ENCODE measurements around the genes SHISA5, USP19 and TCTA.

GRCh38 chr3:48269238-48269698 is 28.4 kb downstream of the ZNF589 start:
- PRO-cap = no peak
- RAMPAGE, long total RNA = no peak

GRCh38 chr3:48335269-48335636 is 1.8 kb upstream of the SPINK8 start:
- PRO-cap = no peak
- RAMPAGE, long total RNA = no peak

DNA sequence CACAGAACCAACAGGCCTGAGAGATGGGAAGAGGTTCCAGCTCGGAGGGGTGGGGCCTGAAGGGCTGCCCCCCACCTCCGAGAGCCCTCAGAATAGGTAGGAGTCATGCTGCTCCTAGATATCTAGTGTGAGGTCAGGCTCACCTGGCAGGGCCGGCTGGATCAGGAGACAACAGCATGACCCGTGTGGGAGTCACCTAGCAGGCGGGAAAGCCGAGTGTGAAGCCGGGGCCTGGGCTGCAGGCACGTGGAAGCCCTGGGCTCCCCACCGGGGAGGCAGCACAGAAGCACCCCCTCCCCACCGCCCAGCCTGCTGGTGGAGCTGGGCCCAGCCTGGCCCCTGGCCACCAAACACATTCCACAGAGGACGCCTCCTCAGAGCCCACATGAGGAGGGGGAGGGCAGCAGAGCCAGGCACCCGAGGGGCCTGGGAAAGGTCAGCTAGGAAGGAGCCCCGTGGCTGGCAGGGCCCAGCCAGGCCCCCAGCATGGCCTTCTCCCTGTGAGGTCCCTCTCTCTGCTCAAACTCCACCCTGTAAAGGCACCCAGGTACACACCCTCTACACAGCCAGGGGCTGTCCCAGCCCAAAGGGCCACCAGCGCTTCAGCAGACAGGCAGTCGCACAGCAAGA is 4.6 kb downstream of the PLXNB1 start:
- PRO-cap = no peak
- RAMPAGE, long total RNA = no peak

DNA sequence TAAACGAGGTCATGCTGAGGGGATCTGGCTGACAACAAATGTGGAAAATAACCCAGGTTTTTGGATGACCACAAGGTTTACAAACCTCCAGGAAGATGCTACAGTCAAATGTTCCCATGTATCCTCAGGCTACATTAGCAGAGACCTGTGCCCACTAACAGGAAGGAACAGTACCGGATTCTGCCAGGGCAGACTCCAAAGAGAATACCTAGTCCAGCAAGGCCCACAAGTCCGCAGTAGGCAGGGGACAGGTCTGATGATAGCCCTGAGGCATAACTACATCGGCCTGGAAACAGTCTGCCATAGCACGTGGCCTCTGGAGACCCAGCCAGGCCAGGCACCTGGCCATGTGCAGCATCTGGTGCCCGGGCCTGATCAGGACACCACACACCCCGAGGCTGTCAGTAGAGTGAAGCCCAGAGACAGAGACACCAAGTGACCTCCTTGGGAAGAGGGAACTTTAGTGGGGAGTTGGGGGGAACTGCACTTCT is 1.4 kb downstream of the SHISA5 start:
- PRO-cap = no peak
- RAMPAGE, long total RNA = no peak

DNA sequence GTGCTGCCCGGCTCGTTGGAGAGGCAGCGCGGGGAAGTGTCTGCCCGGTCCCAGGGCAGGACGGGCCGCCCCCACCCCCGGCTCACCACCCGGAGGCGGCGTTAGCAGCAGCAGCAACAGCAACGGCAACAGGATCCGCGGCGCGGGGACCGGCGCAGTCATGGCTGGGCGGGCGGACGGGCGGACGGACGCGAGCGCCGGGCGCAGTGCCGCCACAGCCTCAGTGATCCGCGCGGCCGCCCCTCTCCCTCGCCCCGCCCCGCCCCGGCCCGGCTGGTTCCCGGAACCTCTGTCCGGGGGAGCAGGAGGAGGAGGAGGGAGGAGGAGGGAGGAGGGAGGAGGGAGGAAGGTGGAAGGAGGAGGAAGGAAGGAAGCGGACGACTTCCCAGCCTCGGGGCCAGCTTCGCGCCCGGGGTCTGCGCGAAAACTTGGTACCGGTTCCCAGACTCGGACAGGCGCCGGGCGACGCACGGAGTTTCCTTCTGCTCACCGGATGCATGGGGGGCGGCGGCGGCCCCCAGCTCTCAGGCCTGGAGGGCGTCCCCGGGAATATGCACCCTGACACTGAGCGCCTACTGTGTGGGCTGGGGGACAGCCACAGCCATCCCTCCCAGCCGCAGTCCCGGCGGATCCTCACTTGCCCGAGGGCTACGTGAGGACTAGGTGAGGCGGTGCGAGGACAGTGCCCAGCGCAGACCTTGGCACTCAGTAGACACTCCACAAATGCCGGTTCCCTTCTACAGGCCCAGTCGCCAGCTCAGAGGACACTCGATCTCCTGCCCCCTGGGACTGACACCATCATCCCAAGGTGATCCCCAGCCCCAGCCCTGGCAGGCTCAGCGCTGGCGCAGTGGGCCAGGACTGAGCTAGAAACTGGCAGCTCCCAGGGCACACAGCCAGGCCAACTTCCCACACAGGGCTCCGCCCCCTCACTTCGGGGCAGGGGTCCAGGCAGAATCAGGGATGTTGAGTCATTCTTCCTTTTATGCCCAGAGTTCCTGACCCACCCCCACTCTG is at the start of gene SHISA5:
TSS of gene SHISA5 (minus strand) at position 242 of the 1,017 bp plus-strand sequence.
- PRO-cap = bidirectional peak, plus-strand start at position 333 of the sequence, minus-strand start at position 251 of the sequence; bidirectional peak, plus-strand start at position 981 of the sequence, minus-strand start at position 875 of the sequence
- RAMPAGE, long total RNA = no peak

DNA sequence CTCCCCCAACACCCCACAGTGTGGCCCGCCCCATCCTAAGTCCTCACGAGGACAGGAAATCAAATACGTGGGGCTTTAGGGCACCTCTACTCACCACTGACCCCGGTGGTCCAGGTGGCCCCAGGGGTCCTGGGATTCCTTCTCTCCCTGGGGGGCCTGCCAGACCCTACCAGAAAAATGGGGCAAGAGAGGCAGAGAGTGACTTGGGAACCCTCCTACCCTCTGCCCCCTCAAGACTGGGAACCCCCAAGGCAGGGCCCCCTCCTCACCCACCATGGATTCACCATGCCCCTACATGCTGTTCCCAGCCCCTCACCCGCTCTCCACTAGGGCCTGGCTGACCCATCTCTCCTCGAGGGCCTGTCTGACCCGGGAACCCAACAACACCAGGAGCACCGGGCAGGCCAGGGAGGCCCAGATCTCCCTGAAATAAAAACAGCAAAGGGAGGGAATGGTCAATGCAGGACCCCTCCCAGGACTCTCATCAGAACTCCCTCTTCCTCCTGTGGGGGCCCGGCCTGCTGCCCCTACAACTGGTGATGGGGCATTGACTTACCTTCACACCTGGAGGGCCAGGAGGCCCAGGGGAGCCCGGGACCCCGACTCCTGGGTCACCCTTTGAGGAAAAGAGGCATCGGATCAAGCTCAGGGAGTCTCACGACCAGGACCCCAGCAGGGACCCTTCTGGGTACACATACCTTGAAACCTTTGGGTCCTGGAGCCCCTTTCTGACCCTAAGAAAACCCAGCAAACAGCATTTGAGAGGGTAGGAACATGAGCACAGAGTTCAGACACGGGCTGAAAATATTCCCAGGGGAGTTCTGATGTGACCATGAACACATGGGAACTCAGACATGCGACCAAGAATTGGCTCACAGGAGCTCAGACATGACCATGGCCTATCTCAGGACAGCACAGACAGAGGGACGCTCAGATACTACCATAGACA is 7.2 kb upstream of the UCN2 start:
- PRO-cap = no peak
- RAMPAGE, long total RNA = start-site peak on the minus strand centred at position 366 of the sequence, 82 bp wide, 169 reads

DNA sequence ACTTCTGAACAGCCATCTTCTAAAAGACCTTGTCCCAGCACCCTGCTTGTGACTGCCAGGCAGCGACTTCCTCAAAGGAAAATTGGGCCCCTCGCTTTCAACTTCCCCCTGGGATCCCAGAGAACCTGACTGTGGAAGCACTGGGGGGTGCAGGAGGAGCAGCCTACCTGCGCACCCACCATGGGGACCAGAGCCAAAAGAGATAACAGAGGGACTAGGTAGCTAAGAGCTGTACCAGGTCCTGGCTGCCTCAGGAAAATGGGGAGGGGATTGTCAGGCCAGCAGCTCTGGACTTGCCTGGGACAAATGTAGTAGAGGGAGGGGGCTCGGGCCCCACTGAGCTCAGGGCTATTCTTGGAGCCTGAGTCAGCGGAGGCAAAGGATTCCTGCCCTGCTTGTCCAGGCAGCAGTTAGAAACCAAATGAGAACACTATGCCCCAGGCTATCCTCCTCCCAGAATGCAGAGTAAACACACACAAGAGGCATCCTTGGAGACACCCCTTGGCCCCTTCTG is 3.0 kb upstream of the COL7A1 start:
- PRO-cap = bidirectional peak, plus-strand start at position 440 of the sequence, minus-strand start at position 308 of the sequence
- RAMPAGE, long total RNA = no peak

- PRO-cap = no peak
- RAMPAGE, long total RNA = no peak
Observed at GRCh38 chr3:48683103-48683894, 2.4 kb downstream of the NCKIPSD start.

- PRO-cap = no peak
- RAMPAGE, long total RNA = no peak
Observed at GRCh38 chr3:48687948-48688838, 2.5 kb upstream of the NCKIPSD start.

- PRO-cap = bidirectional peak, plus-strand start at chr3:48695005, minus-strand start at chr3:48694668
- RAMPAGE, long total RNA = no peak
Observed at GRCh38 chr3:48694439-48695147, 8.9 kb upstream of the NCKIPSD start.

GRCh38 chr3:48739011-48739825 is 22.2 kb upstream of the IP6K2 start:
- PRO-cap = unidirectional peak, minus-strand start at chr3:48739102
- RAMPAGE, long total RNA = no peak

DNA sequence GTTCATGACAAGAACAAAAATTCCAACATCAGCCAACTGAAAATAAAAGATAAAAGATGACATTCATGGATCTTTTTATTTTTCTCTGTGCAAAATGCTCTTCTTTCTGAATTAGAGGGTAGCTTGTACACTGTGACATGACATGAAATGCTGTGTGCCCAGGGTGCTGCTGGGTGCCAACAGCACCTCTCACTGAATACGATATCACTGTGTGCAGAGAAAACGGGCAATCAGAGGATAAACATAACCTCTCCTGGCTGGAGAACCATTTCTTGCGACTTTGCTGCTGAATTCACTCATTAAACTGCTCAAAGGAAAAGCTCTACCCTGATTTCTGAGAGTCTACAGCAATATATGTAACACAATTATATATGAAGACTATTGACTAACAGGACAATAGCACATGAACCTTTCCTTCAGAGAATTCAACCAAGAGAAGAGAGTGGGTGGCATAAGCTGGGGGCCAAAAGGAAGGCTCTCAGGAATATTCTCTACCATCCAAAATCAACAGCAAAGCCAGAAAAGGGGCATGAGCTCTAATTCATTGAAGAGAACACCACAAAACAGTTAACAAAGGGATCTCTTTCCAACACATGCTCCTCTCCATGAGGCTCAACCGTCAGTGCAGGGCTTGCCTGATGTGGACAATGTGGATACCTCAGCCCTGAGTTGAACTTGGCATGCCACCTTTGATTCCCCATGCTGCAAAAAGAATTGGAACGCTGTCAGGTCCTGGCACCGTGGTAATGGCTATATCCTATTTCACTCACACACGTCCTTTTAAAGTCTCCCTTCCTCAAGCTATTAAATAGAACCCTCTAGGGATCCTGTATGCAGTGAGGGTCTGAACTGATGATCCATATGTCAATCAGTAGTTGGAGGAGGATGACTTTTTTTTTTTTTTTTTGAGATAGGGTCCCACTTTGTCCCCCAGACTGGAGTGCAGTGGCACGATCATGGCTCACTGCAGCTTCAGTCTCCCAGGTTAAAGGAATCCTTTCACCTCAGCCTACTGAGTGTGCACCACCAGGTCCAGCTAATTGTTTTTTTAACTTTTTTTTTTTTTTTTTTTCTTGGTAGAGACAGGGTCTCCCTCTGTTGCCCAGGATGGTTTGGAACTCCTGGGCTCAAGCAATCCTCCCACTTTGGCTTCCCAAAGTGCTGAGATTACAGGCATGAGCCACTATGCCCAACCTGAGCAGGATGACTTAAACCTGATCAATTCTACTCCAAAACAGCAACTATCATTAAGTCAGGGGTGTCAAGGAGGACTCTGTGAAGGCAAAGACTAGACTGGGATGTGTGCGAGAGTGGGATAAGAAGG is 30.7 kb upstream of the IP6K2 start:
- PRO-cap = no peak
- RAMPAGE, long total RNA = no peak

- PRO-cap = no peak
- RAMPAGE, long total RNA = no peak
Observed at GRCh38 chr3:48782957-48783225, 64.8 kb downstream of the PRKAR2A start.

DNA sequence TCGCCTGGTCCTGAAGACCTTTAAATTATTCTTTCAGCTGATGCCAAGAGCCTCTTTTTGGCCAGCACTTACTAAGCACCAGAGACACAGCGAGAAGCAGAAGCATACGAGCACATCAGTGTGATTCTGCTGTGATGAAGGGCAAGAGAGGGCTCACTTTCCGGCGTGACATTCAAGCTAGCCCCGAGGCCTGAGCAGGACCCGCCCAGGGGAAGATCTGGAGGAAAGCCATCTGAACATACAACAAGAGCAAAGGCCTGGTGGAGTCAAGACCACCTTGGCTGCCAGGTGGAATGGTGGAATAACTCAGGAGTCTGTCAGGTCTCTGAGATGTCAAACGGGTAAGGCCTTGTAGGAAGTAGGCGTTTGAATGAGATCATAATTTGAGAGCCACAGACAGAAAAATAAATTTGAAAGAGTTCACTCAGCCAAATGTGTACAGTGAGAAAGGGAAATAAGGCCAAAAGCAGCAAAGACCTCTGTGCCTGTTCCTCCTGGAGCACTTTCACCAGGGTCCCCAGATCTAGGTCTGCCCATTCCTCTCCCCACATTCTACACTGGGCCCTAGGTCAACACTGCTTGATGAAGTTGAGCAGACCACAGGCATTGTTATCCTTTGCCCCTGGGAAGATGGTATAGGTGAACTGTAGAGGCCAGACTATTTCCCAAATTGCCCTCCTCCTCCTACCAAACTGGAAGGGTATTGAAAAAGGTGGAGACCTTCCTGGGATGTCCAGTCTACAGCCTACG is 569 bp upstream of the PRKAR2A start:
- PRO-cap = no peak
- RAMPAGE, long total RNA = no peak

- PRO-cap = bidirectional peak, plus-strand start at chr3:49020782, minus-strand start at chr3:49020694
- RAMPAGE, long total RNA = no peak
Observed at GRCh38 chr3:49020143-49021154, 1.5 kb upstream of the NDUFAF3 start.

DNA sequence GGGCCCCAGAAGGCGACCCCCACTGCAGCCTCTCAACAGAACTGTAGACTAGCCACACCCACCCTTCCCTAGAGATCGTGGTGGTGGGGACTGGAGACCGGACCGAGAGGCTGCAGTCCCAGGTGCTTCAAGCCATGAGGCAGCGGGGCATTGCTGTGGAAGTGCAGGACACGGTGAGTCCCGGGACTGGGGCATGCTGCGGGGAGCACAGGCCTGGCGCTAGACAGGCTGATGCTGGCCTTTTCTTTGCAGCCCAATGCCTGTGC is 816 bp downstream of the NDUFAF3 start:
- PRO-cap = no peak
- RAMPAGE, long total RNA = no peak

DNA sequence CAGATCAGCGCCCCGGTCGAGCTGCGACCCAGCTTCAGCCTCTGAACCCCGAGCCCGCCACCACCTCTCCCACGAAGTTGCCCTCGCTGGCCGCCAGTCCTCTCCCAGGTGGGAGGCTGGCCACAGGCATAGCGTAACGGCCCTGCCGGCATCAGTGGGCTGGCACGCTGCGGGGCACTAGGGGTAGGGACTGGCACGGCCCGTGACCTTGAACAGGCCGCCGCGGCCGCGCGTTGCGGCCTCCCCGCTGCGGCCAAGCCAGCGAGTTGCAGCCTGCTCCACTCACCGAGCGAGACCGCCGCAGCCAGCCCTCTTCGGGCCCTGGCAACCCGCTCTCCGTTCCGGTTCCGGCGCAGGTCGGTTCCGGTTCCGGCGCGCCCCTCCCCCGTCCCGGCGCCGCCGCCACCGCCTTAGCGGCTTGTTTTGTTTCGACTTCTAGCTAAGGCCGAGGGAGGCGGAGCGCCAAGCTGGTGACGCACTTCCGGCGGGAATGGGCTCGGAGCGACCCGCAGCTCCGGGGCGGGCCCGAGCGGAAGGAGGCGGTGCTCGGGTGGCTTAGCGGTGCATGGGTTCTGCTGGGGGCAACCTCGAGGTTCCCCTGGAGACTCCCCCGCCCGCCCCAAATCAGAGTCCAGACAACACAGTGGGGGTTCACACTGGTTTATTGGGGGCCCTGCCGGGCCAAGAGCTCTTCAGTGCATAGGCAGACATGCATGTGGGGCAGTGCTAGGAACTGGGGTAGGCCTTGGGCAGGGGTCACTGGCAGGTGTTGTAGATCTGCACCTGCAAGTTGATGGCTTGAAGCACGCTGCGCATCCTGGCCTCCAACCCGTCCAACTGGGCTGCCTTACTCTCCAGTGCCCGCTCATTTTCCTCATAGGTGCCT is at the start of gene USP19:
TSS of gene USP19 (minus strand) at position 354 of the 886 bp plus-strand sequence.
- PRO-cap = bidirectional peak, plus-strand start at position 522 of the sequence, minus-strand start at position 323 of the sequence
- RAMPAGE, long total RNA = start-site peak on the minus strand centred at position 333 of the sequence, 55 bp wide, 772 reads

- PRO-cap = no peak
- RAMPAGE, long total RNA = no peak
Observed at GRCh38 chr3:49358584-49359152, 515 bp upstream of the GPX1 start.

DNA sequence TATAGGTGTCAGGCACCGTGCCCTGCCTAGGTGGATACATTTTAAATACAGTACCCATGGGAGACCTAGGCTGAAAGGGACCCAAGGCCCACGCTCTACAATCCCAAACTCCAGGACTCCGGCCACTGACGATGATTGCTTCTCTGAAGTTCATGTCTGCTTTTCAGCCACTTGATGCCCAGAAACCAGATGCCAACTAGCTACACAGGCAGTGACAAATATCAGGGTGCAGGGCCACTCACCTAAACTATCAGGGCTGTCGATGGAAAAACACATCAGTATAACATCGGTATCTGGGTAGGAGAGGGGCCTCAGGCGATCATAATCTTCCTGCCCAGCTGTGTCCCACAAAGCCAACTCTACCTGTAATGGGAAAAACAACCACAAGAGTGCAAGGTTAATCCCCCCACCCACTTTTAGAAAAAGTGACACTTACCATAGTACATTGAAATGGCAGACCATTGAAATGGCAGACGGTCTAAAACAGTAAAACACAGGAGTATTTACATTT is 10.1 kb upstream of the GPX1 start:
- PRO-cap = no peak
- RAMPAGE, long total RNA = start-site peak on the minus strand centred at position 273 of the sequence, 39 bp wide, 169 reads

- PRO-cap = bidirectional peak, plus-strand start at chr3:49412399, minus-strand start at chr3:49412094
- RAMPAGE, long total RNA = start-site peak on the plus strand at chr3:49412413-49412429, 24 reads
Observed at GRCh38 chr3:49412142-49412884, at the start of gene TCTA. Gene TCTA, plus strand, starts transcription at chr3:49412423.

Measured in vagina (tissue), 1 donor.